Hair follicular keratinocyte (primary cell): ENCODE data around the genes CT45A6, ADGRG4 and SPANXC.

- RAMPAGE, long total RNA: no peak
Observed at GRCh38 chrX:134769824-134770475, 27.1 kb downstream of the PABIR2 start.

DNA sequence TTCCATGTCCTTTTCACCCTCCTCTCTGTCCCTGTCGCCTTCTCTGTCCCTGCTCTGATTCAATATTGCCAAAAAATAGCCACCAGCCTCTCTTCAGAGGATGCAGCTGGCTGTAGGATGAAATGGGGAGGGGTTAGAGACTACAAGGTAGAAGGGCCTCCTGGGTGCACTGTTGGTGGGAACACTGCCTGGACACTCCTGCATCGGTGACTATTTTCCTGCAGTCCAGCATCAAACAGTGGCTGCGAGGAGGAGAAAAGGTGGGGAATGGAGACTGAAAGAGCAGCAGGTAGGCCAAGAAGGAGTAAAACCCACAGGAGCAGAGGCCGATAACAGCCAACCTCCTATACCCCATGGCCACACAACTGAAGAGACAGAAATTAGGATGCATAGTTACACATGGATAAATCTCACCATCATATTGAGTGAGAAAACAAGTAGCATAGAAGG is 12.0 kb downstream of the ZNF75D start:
- RAMPAGE, long total RNA: no peak

DNA sequence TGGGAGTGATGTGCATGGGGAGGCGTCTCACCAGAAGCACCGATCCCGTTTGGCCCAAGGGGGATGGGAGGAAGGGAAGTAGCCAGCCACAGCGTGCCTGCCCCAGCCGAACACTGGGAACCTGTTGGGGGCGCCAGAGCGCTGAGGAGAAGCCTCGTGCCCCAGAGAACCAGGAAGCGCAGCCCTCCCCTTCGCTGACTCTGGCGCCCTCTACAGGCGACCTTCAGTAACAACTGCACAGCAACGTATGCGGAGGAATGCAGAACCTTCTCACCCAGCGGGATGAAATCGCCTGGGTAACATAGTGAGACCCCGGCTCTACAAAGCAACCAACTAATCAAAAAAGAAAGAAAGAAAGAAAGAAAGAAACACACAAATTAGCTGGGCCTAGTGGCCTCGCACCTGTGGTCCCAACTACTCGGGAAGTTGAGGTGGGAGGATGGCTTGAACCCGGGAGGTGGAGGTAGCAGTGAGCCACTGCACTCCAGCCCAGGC is at the start of gene CT45A6:
Gene CT45A6, minus strand, starts transcription at position 153 of the 495 bp plus-strand sequence.
- RAMPAGE, long total RNA: no peak

DNA sequence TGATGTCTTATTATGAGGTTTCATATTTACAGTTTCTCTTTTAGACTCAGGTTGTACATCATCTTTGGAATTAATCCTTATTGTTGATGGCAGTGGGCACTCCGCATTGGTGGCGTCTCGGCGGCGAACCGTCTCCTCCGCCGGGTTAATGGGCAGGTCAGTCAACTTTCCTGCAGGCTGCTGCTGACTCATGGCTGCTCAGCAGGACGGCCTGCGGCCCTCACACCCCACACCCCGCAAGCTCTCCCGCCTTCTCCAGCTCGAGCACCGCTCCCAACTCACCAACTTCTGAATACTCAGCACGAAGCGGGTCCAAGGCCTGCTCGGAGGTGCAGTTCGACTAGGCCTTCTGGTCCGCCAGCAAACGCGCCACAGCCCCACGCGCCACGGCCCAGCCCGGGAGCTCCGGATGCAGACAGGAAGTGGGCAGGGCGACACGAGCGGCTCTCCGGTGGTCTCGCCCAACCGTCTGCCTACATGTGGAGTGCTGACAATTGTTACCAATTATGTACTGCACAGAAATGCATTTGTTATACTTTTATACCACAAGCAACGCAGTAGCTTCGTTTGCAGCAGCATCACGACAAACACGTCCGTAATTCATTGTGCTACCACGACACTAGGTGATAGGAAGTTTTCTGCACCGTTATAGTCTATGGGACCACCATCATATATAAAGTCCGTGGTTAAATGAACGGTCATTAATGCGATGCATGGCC is 98.5 kb upstream of the FHL1 start:
- RAMPAGE, long total RNA: no peak

- RAMPAGE, long total RNA: no peak
Observed at GRCh38 chrX:136147455-136148175, 49.2 kb upstream of the FHL1 start.

- RAMPAGE, long total RNA: no peak
Observed at GRCh38 chrX:136204399-136205121, 7.7 kb downstream of the FHL1 start.

- RAMPAGE, long total RNA: no peak
Observed at GRCh38 chrX:136300580-136301106, at the start of gene ADGRG4. ADGRG4 (plus strand) TSS chrX:136300963.

DNA sequence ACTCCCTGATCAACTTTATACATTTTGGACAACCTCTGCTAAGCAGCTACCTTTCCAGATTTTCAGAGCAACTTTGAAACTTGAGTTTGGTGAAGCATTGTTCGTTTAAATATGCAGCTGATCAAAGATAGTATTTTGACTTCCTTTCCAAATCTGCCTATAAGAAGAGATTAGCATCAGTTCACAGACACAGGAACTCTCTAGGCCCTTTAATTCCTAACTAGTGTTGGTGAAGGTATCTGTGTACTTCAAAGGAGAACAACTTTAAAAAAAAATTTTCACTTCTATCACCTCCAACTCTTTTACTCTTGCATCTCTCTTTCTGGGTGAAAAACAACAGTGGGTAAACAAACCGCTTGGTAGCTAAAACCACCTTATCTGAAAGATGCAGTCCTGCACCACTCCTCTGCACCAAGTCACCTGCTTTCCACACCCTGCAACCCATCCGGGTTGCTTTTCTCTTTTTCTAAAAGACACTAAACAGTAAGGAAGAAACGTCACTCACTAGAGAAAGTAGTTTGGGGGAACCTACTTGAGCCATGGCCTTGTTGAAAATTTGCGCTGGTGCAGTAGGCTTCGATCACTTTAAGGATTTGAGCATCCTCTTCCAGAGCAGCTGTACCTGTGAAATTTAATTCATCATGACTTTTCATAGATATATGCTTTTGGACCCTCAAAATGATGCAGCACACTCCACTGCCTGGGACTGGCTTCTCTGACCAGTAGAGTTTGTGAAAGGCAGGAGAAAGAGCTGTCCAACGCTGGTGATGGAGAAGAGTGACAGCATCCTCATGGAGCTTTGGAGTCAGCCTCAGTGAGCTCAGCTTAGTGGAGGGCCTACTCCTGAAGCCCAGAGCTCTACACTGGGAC is 26.8 kb downstream of the CD40LG start:
- RAMPAGE, long total RNA: no peak

- RAMPAGE, long total RNA: no peak
Observed at GRCh38 chrX:136706863-136707062, 58.8 kb downstream of the CD40LG start.

DNA sequence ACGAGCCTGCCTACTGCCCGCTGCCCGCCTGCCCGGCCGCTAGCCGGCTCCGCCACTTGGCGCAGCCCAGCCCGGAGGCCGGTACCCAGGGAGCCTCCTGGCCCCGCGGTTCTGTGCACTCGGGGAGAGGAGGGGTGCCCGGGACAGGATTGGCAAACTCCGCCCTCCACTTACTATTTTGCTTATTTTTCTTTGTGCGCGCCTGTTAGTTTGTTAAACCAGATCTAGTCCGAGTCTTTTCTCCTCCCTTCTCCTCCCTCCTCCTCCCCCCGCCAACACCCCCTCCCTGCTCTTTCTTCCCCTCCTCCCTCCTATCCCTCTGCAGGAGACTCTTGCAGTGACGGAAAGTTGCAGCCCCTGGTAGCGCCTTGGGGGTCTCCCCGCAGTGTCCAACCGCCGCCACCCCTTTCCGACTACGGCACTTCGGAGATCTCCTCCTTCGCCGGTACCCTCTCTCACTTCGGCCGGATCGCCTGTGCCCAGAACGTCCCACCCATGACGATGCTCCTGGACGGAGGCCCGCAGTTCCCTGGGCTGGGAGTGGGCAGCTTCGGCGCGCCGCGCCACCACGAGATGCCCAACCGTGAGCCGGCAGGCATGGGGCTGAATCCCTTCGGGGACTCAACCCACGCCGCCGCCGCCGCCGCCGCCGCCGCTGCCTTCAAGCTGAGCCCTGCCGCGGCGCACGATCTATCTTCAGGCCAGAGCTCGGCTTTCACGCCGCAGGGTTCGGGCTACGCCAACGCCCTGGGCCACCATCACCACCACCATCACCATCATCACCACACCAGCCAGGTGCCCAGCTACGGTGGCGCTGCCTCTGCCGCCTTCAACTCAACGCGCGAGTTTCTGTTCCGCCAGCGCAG is 503 bp downstream of the ZIC3 start:
- RAMPAGE, long total RNA: no peak

- RAMPAGE, long total RNA: no peak
Observed at GRCh38 chrX:137573277-137574509, 7.8 kb downstream of the ZIC3 start.

DNA sequence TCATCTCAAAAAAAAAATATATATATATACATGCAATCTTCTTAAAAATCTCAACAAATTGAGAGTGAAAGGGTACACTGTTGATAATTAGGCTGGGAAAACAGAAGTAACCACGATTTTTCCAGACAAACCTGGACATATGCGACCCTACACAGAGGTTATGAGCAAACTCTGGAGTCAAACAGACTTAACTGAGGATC is 85.2 kb downstream of the ZIC3 start:
- RAMPAGE, long total RNA: no peak

DNA sequence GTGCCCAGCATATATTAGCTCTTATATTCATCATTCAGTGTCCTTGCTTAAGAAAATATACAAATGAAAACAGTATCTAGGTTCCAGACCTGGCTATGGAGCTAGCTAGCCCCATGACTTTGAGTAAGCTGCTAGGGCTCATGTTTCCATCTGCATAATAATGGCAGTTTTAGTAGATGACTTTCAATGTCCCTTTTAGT is 435.3 kb downstream of the ZIC3 start:
- RAMPAGE, long total RNA: no peak

GRCh38 chrX:138131316-138131739 is 565.4 kb downstream of the ZIC3 start:
- RAMPAGE, long total RNA: no peak

DNA sequence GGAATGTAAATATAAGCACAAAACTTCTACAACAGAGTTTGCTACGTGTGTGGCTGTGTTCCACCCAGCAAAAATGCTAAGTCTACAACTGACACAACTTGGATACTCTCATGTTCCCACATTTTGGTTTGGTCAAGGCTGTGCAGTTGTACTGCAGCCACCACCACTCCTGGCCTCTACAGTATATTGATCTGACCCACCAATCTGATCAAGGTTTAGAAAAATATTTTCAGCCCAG is 12.1 kb downstream of the F9 start:
- RAMPAGE, long total RNA: no peak

DNA sequence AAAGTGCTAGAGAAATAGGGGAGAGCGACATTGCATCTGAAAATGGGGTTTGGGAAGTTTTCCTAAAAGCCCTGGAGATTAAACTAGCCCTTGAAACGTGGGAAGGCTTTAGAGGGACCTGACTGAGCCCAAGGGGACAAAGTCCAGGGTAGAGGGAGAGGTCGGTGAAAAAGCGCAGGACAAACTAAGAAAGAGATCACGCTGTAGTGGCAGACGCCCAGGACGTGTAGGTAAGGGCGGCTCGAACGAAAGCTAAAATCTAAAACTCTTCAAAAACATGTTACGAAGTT is 1.0 kb upstream of the ATP11C start:
- RAMPAGE, long total RNA: no peak

DNA sequence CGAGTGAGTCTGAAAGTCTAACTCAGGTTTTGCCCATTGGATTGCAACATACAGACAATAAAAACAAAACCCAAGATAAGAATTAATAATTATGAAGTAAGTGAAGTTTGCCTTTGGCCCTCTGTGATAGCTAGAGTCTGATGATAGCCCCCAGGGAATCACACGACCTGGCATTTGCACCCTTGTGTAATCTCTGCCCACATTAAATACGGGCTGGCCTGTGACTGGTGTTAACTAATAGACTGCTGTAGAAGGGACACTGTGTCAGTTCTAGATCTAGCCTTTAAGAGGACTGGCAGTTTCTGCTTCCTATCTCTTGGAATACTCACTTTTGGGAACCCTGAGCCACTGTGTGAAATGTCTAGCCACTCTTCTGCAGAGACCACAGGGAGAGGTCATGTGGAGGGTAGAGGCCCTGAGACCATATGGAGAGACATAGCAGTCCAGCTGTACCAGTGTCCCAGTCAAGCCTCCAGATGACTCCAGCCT is 8.0 kb upstream of the CXorf66 start:
- RAMPAGE, long total RNA: no peak

DNA sequence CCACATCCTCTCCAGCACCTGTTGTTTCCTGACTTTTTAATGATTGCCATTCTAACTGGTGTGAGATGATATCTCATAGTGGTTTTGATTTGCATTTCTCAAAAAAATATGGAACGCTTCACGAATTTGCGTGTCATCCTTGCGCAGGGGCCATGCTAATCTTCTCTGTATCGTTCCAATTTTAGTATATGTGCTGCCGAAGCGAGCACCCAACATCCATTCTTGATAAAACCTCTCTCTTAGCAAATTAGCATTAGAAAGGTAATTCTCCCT is 59.1 kb downstream of the LDOC1 start:
- RAMPAGE, long total RNA: no peak

DNA sequence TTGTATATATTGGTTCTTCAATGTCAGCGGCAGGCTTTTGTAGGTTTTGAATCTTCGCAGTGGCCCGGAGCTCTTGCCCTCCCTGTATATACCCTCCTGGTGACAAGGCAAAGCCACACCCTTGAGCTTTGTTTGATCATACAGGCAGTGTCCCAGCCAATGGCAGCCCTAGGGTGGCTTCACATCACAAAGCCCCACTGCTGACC is at the start of gene SPANXC:
Gene SPANXC, minus strand, starts transcription at position 61 of the 206 bp plus-strand sequence.
- RAMPAGE, long total RNA: no peak

GRCh38 chrX:143633414-143634265 is 2.3 kb downstream of the SLITRK4 start:
- RAMPAGE, long total RNA: no peak